M059J (cell line): ENCODE measurements around the genes RGS9BP and GPATCH1.

DNA sequence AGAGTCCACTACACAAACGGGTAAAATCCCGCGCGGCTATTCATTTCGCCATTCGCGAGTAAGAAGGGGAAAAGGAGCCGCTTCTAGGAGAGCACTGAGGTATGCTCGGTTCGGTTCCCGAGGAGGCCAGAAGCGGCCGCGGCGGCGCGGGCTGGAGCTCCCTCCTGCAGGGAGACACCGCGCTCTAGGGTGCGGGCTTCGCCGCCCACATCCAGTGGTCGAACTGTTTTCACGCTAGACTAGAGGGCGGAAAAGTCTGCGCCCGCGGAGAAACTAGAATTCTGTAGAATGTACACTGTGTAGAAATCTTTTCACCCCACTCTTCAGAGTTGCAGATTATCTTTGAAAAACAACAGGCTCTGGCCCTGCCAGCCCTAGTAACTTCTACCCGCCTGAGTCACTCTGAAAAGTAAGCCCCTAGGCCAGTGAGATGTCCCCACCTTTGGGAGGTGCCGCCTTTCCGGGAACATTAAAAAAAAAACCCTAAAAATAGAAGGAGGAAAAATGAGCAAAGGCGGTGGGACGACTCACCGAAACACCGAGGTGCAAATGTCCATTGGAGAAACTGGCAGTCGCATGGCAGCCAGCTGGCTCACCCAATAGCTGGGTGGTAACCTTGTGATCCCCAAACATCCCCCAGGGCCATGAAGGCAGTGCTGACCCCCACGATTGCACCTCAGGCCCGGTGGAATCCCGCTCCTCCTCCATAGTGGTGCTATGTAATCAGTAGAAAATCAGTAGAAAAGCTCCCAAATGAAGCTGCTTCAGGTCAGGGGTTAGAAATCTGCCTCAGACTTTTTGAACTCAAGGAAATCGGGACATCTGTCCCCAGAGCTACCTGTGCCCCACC is 4.0 kb upstream of the TSHZ3 start:
- RAMPAGE, long total RNA, result no peak

GRCh38 chr19:31889817-31890101 is 455.7 kb upstream of the ZNF507 start:
- RAMPAGE, long total RNA, result no peak

- RAMPAGE, long total RNA, result no peak
Measured at GRCh38 chr19:32340258-32340784, 5.1 kb upstream of the ZNF507 start.

- RAMPAGE, long total RNA, result no peak
Measured at GRCh38 chr19:32363015-32363783, 17.8 kb downstream of the ZNF507 start.

- RAMPAGE, long total RNA, result no peak
Measured at GRCh38 chr19:32382647-32383765, 22.6 kb upstream of the DPY19L3 start.

DNA sequence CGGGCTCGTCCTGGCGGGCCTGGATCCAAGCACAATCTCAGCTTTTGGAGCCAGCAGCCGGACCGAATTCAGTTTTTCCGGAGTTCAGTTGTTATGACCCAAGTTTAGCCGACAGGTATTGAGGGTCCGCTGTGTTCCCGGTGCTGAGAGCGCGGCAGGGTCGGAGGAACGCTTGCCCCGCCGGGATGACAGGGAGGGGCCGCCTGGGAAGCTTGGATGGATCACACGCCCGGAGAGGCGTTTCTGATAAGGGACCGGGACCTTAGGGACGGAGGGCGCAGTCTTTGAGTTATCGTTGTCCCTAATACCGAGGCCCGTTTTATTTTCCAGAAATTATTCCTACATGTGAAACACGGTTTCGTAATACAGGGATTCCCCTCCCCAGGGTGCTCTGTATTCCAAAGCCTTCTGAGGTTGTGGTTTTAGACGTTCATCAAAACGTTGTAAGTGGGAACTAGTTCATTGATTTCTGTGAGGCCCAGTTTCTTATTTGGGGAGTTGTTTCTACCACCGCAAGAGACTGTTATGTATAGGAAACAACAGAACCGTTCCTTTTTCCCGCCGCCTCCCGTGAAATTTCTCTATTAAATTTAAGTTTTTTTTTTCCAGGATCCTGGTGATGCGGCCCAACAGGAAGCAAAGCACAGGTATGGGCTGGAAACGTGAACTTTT is 732 bp downstream of the PDCD5 start:
- RAMPAGE, long total RNA, result no peak

DNA sequence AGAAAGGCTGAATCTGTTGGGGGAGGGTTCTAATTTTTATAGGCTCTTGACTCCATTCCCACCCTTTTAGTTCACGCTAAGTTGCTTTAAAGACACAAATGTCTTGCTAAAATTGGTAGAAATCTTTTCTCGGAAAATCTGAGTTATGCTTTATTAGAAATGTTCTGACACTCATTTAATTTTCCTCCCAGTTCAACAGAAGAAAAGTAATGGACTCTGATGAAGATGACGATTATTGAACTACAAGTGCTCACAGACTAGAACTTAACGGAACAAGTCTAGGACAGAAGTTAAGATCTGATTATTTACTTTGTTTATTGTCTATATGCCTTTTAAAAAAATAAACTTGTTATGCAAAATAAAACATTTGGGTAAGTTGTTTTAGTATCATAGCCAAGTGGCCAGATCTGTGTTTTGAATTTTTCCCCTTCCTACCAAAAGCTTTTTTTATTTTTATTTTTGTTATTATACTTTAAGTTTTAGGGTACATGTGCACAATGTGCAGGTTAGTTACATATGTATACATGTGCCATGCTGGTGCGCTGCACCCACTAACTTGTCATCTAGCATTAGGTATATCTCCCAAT is 6.2 kb downstream of the PDCD5 start:
- RAMPAGE, long total RNA, result no peak

GRCh38 chr19:32649553-32649888 is 25.5 kb downstream of the ANKRD27 start:
- RAMPAGE, long total RNA, result no peak

DNA sequence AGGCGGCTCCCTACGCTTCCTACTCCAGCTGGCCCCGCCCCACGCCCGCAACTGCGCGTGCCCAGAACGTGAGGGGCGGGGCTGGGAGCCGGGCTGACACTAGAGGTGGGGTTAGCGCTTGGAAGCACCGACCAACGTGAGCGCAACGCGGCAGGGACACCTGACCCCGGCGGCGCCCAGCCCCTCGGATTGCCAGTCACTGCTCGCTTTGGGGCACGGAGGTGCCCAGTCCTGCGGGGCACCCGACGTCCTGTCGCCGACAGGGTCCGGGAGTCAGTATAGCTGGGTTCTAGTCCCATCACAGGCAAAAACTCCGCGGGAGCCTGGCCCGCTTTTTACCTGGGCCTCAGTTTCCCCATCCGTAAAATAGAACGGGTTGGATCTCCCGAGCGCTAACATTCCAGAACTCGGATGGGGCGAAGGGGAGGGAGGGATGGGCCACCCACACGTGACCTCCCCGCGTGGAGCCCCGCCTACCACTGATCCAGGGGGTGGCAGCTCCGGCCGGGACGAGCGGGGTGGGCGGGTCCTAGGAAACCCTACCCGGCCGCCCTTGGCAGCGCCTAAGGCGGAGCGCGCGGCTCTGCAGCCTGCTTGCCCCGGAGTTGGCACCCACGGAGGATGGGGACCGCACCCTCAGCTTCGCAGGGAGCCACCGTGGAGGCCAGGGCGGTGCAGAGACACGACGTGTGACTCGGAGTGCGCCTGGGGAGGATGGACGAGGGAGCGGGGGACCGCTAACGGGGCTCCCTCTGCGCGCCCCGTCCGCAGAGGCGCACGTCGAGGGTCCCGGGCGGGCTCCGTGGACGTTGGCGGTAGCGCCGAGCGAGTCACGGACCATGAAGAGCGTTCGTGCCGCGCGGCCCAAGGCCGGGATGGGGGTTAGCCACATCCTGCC is at the start of gene RGS9BP:
Gene RGS9BP (plus strand): TSS at position 540 of the 898 bp plus-strand sequence.
- RAMPAGE, long total RNA, result no peak

DNA sequence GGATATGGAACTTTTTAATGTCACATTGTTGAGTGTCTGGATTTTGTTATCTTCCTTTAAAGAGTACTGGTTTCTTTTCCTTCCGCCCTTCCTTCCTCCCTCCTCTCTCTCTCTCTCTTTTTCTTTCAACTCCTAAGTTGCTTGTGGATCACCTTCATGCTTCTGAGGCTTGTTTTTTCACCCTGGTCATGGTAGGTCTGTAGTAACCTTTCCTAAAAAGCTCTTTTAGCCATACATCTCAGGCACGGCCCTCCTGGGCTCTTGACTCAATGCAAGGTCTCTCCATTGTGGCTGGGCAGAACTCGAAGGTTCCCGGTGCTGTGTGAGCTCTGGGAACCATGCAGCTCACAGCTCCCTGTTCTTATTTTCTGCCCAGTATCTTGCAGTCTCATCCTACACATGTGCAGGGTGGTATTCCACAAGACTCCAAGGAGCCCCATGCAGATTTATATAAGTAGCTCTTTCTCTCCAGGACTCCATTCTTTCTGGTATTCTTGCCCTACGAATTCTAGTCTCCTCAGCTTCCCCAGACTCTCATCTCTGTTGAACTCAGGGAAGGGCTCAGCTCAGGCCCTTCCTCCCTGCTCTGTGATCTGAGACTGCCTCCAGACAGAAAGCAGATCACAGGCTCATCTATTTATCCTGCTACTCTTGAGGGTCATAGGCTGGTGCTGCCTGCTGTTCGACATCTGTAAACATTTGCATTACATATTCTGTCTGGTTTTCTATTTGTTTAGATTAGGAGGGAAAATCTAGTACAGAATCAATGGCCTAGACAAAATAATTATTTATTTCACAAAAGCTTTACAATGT is 43.3 kb downstream of the CEP89 start:
- RAMPAGE, long total RNA, result no peak

- RAMPAGE, long total RNA, result no peak
Measured at GRCh38 chr19:32933469-32934399, 38.0 kb downstream of the CEP89 start.

- RAMPAGE, long total RNA, result no peak
Measured at GRCh38 chr19:32959759-32960326, 11.9 kb downstream of the CEP89 start.

DNA sequence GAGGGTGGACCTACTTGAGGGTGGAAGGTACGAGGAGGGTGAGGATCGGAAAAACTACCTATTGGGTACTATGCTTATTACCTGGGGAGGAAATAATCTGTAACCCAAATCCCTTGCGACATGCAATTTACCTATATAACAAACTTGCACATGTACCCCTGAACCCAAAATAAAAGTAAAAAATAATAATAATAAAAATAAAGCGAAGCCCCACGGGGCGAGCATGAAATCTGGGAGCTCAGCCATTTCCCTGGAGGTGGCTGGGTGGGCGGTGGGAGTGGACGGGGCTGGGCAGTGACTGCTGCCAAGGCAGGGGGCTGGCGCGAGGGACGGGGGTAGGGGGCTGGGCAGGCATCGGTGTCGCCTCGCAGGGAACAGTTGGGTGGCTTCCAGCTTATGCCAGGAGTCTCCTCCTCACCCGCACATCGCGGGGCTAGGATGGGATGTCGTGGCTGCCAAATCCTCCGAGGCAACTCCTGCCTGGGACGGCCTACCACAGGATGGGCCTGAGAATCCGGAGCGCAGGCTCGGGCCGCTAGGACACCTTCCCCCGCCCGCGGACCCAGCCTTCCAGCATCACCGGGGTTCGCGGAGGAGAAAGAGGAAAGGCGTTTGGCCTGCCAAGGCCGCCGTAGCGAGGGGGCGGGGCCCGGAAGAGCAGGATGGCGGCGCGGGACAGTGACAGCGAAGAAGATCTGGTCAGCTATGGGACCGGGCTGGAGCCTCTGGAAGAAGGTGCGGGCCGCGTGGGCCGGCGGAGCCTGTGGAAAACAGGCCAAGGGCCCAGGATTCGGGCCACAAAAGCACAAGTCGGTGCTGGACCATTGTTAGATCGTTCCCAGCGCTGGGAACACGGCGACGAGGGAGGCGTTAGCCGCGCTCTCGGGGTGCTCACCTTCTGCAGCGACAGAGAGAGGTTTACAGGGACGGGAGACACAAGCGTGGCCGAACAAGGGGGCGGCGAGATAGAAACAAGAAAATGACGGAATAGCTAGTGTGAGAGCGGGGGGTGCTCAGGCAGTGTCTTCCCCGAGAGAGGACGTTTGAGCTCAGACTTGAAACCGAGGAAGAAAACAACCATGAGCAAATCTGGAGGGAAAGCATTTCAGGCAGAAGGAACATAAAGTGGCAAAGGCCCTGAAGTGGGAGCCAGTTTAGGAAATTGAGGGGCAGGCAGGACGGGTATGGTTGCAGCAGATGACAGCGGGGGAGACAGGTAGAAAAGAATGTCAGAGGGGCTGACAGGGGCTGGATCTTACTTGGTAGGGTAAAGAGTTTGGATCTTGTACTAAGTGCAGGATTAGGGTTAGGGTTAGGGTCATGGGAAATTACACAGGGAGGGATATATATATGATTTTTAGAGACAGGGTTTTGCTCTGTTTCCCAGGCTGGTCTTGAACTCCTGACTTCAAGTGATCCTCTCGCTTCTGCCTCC is at the start of gene GPATCH1:
Gene GPATCH1 (plus strand): TSS at position 650 of the 1,435 bp plus-strand sequence.
- RAMPAGE, long total RNA, result no peak

DNA sequence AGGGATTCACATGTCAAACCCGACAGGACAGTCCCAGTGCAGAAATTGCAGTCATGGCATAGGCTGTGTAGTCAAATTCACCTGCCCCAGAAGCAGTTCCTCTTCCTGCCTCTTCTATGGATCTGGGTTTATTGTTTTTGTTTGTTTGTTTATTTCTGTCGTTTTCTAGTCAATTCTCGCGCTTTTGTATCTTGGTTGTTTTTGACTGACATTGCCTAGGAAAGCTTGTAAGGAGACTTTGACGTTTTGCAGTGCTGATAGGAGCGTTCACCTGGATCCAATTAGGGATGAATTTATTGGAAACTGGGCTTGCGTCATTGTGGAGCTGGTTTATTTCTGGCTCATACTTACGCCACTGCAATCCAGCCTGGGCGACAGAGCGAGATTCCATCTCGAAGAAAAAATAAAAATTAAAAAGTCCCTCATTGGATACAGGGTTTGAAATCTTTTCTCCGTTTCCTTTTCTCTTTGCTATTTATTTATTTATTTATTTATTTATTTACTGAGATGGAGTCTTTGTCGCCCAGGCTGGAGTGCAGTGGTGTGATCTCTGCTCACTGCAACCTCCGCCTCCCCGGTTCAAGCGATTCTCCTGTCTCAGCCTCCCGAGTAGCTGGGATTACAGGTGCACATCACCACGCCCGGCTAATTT is 16.0 kb upstream of the LRP3 start:
- RAMPAGE, long total RNA, result no peak

DNA sequence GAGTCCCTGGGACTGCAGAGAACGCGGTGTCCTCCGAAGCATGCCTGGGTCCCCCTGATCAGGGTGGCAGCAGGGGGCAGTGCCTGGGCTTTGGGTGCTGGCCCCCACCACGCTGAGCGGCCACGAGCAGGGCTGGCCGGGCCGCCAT is 26.4 kb downstream of the CEBPA start:
- RAMPAGE, long total RNA, result no peak

- RAMPAGE, long total RNA, result no peak
Measured at GRCh38 chr19:33297774-33298345, 4.5 kb downstream of the CEBPA start.

- RAMPAGE, long total RNA, result no peak
Measured at GRCh38 chr19:33303822-33304336, 1.5 kb upstream of the CEBPA start.

DNA sequence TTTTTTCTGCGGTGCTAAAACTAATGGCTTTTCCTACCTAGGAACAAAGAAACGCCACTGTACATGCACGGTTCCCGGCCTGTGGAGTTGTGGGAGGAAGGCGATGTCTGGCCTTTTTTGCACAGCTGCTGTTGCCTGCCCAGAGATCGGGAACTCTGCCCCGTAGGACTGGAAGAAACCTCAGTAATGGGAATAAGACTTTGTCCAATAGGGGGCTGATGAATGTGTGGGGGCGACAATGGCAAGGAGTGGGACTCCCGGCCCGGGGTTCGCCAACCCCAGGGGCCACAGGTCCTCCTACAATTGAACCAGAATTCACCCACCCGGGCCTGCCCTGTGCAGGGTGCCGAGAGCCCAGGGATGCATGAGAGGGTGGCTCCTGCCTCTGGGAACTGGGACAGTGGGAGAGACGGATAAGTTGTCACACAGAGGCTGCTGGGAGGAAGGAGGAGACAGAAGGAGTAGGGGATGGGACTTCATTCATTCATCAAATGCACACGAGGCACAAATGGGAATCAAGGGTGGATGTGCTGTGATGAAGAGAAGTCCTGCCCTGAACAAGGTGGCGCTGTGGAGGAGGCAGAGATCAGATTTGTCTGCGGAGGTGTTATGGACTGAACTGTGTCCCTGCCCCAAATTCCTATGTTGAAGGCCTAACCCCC is 2.1 kb upstream of the CEBPA start:
- RAMPAGE, long total RNA, result no peak

DNA sequence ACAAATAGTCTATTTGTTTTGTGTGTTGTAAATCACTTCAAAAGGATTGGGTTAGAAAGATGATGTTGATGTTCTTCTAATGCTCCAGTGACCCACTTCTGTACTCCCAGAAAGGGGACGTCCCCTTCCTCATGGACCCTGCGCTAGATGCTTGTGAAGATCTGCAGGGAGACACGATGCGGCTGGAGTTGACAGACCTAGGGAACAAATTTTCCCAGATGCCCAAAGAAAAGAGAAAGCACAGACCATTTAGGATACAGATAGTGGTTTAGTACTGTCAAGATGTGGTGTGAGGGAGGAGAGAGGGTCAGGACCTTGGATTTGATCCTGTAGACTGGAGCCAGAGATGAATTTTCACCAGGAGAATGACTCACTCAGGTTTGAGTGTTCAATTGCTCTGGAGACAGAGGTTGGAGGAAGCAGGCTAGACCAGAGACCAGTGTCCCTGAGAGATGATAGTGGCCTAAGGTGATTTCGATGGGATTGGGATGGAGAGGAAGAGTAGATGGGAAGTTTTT is 2.1 kb downstream of the CEBPG start:
- RAMPAGE, long total RNA, result no peak

DNA sequence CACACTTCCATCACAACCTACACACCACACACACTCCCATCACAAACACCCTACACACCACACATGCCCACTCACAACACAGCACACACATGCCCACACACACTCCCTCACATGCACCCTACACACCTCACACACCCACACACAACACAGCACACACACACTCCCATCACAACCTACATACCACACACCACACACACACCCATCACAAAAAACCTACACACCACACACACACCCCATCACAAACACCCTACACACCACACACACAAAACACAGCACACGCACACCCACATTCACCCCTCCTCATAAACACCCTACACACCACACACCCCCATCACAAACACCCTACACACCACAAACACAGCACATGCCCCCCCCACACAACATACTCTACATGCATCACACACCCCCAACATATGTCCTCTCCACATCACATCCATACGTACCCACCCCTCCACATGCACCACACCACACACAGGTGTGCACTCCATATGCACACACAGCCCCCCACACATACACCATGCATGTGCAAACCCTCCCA is 15.0 kb downstream of the PEPD start:
- RAMPAGE, long total RNA, result no peak